Epithelial cell of esophagus (primary cell): ENCODE data around the genes XPOT, GNS and IFNG.

DNA sequence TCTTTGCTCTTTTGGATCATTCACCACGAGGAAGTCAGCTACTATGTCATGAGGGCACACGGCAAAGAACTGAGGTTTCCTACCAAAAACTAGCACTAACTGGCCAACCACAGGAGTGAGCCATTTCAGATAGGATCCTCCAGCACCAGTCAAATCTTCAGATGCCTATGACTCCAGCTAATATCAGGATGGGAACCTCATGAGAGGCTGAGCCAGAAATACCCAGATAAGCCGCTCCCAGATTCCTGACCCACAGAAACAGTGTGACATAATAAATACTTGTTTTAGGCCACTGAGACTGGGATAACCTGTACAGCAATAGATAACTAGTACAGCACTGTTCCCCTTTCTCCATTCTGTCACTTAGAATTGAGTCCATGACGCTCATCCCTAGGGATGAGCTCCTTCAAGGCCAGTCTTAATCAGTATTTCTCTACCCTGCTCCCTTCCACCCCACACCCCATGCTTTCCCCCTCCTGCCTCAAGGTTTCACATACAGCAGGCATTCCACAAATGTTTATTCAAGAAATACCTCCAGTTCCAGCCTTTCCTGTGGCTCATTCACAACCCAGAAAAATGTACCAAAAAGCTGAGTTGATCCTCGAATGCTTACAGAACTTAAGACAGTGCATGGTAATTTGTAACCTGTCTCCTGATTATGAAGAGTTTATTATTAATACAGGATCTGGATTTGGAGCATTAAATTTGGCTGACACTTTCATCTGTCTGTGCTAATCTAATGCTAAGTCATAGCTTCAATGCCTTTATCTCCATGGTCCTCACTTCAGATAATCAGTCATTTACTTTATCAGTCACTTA lies 68.3 kb downstream of the PPM1H start:
- RRBS, result no CpG with 5 or more reads among the region's 5 CpGs

GRCh38 chr12:64404309-64405327 lies at the start of gene XPOT:
TSS of gene XPOT (plus strand) at chr12:64404392.
- RRBS, result 2% methylated on average over 39 of the region's 106 CpGs

DNA sequence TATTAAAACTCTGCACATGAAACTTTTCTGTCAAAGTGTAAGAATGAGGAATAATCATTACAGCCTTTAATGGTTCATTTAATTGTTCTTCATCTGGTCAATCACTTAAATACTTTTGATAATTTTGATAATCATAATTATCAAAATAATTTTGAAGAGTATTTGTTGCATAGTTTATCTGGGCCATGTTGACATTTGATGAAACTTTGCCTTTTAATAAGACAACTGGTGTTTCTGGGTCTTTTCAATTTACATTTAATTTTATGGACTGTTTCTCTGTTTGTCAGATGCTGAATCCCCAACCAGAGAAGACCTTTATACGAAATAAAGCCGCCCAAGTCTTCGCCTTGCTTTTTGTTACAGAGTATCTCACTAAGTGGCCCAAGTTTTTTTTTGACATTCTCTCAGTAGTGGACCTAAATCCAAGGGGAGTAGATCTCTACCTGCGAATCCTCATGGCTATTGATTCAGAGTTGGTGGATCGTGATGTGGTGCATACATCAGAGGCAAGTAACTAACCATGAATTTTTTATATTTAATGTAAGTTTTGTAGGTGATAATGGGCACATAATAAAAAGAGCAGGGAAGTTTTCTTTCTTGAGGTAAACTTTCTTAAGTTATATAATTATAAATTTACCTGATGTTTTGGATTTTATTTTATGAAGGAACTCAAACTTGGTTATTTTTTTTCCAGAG lies 14.5 kb downstream of the XPOT start:
- RRBS, result no CpG with 5 or more reads among the region's 5 CpGs

DNA sequence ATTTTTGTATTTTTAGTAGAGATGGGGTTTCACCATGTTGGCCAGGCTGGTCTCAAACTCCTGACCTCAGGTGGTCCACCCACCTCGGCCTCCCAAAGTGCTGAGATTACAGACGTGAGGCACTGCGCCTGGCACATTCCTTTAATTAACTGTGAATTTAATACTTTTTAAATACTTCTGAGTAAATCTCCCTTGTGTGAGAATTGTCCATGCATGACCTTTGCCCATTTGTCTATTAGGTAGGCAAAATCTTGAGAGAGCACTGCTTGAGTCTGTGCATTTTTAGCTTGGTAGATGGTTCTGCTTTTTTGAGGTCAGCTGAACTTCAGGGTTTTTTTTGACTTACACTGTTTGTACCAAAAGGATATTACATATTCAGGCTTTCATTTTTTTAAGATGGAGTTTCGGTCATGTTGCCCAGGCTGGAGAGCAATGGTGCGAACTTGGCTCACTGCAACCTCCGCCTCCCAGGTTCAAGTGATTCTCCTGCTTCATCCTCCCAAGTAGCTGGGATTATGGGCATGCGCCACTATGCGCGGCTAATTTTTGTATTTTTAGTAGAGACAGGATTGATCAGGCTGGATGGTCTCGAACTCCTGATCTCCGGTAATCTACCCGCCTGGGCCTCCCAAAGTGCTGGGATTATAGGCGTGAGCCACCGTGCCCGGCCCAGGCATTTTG lies 10.9 kb downstream of the RASSF3 start:
- RRBS, result no CpG with 5 or more reads among the region's 15 CpGs

- RRBS, result no CpG with 5 or more reads among the region's 8 CpGs
These were observed 64.2 kb downstream of the RASSF3 start for GRCh38 chr12:64674511-64674933.

- RRBS, result no CpG with 5 or more reads among the region's 16 CpGs
These were observed 69.1 kb downstream of the RASSF3 start for GRCh38 chr12:64679139-64680103.

GRCh38 chr12:64759288-64760005 lies at the start of gene GNS:
TSS of gene GNS (minus strand) at chr12:64759406.
- RRBS, result 2% methylated on average over 26 of the region's 51 CpGs

- RRBS, result no CpG with 5 or more reads among the region's 3 CpGs
These were observed 20.1 kb upstream of the GNS start for GRCh38 chr12:64779447-64779646.

GRCh38 chr12:65602576-65602993 lies 221.7 kb upstream of the HMGA2 start:
- RRBS, result no CpG with 5 or more reads among the region's 8 CpGs

DNA sequence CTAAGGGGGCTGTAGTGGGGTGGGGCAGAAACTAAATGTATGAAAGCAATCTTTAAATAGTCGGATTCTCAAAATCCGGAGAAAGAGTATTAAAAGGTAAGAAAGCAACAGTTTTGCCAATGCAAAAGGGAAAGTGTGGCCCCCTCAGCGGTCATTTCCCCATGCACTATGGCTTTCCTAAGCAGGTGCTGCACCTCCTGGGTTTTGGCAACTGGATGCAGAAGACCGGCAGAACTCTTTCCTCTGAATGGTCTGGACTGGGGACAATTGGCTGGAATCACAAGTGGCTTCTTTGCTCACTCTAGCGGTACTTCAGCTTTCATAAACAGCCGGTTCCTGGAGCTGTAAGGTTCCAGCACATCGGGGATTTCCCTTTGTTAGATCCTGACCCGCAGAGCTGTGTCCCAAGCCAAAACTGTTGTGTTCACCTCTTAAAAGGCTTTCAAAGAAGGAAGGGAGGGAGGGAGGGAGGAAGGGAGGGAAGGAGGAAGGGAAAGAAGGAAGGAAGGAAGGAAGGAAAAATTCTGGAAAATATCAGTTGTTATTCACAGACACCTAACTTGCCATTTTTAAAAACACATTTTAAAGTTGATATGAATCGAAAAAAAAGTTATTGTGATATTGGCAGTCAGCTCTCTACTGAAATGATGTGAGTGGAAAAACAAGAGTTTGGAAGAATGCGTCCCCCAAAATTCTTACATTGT lies 220.8 kb upstream of the HMGA2 start:
- RRBS, result no CpG with 5 or more reads among the region's 10 CpGs

DNA sequence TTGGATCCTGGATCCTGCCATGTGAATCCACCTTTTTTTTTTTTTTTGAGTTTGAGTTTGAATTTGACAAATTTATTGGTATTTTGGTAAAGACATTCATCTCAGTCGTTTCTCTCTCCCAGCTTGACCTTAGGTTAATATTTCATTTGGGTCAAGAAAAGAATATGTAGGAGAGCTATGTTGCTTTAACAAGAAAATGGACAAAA lies 180.1 kb upstream of the HMGA2 start:
- RRBS, result no CpG with 5 or more reads among the region's 1 CpG

DNA sequence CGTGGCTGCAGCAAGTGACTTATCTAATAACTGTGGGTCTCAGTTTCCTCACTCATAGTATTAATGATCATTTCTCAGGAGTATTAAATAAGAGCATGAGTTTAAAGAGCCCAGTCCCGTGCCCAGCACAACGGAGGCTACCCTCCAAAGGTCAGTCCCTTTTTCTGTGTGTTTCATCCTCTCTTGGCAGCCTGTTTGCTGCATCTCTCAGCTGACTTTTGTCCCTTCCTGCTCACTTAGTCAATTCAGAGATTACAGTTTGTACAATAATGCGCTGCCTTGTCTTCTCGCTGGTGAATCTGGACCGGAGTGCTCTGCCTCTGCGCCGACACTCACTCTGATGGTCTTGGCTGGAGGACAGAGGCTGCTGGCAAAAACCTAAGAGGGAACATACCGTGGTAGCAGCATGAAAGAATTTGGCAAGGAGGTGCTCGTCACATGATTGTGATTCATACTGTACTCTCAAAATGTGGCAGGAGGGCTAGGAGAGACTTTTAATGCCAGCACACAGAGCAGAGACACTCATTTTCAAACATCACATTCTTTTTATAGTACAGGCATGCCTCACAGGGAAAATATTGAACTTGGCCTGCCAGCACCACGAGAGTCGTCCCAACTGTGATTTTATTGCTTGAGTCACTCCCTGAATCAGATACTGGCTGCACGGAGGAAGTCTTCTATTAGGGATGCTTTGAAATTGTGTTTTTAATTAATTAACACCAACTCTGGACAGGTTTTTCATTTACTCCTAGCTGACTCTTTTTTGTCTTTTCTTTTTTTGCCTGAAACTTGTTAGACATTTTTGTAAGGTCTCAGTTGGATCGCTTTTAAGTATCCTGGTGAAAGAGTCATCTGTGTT lies 67.7 kb downstream of the HMGA2 start:
- RRBS, result no CpG with 5 or more reads among the region's 14 CpGs

DNA sequence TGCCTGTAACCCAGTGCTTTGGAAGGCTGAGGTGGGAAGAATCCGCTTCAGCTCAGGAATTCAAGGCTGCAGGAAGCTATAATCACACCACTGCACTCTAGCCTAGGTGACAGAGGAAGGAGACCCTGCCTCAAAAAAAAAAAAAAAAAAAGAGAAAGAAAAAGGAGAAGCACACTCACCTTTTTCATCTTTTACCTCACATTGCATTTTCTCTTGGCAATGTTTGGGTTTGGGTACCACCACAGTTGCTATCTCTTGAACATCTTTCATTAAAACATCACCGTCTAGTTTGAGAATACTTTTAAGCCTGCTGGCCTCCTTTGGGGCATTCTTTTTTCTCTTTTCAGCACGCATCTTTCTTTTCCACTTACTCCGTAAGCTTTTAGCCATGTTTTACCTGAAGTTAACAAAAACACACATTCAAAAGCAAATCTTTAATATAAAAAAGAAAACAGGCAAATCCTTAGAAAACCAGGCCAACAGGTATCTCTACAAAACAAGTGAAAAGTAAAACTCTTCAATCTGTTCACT lies 1.8 kb downstream of the LLPH start:
- RRBS, result no CpG with 5 or more reads among the region's 4 CpGs

DNA sequence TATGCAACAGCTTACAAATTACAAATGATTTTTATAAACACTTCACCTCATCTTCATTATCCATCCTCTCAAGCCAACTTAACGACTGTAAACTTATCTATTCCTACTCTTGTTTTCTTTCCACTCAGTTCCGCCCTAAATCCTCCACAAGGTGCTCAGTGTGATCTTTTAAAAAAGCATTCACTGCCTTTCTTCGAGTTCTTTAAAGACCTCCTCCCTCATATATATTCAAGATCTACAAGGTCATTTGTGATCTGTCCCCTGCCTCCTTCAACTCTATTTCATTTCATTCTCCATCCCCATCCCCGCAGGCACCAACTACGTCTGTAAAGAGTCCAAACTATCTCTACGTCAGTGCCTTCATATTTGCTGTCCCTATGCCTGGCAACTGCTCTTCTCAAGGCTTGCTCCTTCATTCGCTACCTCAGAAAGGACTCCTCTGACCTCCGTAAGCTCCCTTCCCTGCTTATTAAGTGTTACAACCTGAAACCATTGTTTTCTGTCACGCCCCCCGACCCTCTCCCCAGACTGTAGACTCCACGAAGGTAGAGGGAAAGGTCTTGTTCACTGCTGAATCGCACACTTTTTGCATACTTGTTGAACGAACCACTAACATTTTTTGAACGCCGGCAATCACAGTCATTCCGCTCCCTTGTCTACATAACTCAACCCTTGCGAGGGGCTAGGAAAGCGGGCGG lies 651 bp downstream of the LLPH start:
- RRBS, result no CpG with 5 or more reads among the region's 19 CpGs

DNA sequence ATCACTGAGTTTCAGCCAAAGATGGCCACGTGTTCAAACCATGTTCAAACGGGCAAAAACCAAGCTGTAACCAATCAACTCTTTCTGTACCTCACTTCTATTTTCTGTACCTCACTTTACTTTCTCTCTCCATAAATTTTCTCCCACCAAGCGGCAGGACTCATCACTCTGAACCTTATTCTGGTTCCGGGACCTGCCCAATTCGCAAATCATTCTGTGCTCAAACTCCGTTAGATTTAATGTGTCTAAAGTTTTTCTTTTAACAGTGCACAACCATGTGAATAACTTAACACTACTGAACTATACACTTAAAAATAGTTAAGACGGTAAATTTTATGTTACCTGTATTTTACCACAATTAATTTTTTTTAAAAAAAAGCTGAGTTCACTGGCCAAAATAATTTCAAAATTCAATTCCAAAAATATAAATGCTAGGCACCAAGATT lies 1.2 kb downstream of the TMBIM4 start:
- RRBS, result no CpG with 5 or more reads among the region's 7 CpGs

DNA sequence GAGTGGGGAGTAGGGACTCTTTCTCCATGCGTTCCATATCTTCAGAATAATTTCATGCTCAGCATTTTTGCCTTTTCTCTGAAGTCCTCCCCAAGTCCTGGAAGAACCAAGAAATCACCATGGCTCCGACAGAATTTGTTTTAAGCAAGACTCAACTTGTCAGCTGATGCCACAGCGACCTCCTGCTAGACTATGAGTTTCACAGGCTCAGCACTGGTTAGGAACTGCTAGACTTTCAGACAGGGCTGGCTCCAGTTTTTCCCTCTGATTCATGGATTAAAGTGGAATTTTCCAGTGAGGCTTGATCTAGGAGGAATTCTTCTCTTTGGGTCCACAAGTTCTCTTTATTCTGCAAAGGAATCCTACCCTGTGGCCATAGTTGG lies 189.1 kb downstream of the CAND1 start:
- RRBS, result no CpG with 5 or more reads among the region's 3 CpGs

DNA sequence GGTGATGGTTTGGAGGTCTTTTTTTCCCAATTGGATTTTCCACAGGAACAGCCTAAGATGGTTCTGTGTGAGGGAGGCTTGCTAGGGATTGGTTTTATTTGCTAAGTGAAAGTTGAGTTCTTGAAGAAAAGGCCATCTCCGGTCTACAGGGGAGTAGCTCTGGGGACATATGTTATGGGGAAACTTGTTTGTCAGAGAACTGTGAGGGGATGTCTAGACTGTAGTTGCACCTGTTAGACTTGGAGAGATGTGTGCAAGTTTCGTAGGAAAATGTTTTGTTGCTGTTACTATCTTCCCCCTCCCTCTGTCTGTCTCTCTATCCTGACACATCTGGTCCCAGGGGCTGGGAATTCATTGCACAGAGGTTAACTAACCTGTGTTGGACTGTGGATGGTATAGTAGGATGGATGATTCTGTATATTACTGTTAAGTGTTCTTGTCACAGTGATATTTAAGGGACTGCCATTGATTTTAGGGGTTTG lies 2.3 kb downstream of the DYRK2 start:
- RRBS, result no CpG with 5 or more reads among the region's 2 CpGs

- RRBS, result no CpG with 5 or more reads among the region's 6 CpGs
These were observed 124.3 kb downstream of the DYRK2 start for GRCh38 chr12:67772595-67773399.

DNA sequence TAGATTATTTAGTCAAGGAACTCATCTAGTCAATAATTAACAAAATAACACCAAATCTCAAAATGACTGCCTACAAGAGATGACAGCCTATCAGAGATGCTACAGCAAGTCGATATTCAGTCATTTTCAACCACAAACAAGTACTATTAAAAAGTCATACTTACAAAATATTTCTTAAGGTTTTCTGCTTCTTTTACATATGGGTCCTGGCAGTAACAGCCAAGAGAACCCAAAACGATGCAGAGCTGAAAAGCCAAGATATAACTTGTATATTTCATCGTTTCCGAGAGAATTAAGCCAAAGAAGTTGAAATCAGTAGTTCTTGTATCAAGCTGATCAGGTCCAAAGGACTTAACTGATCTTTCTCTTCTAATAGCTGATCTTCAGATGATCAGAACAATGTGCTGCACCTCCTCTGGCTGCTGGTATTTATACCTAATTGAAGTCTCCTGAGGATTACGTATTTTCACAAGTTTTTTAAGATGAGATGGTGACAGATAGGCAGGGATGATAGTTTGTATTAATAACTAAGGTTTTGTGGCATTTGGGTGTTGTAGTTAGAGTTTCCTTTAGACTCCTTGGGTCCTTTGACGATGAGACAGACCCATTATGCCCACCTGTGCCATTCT lies at the start of gene IFNG:
TSS of gene IFNG (minus strand) at position 403 of the 629 bp plus-strand sequence.
- RRBS, result no CpG with 5 or more reads among the region's 6 CpGs